H1 (cell line): ENCODE measurements around a stretch of chr16.

DNA sequence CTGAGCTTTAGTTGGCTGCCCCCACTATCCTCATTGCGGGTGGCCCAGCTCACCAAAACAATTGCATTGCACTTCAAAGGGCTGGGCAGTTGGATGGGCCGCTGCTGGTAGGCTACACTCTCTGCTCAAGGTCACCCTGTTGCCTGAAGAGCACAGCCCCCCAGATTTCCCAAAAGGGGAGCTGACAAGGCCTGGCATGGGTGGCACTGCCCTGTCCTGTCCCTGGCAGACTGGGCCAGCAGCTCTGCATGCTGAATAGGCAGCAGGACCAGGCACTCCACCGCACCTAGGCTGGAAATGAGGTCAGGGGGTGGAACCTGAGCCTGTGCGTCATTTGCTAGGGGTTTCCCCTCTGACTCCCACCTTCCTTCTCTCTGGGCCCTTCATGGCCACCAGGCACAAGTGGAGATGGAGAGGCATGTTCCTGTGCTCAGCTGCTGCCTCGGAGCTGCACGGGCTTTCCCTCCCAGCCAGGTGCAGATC is 18.2 kb downstream of the LDHD start:
- RRBS, result no CpG with 5 or more reads among the region's 6 CpGs
CAGE:
- cytosol, long polyA plus RNA, result no peak
- long polyA plus RNA, result no peak
- nucleus, long polyA plus RNA, result no peak

DNA sequence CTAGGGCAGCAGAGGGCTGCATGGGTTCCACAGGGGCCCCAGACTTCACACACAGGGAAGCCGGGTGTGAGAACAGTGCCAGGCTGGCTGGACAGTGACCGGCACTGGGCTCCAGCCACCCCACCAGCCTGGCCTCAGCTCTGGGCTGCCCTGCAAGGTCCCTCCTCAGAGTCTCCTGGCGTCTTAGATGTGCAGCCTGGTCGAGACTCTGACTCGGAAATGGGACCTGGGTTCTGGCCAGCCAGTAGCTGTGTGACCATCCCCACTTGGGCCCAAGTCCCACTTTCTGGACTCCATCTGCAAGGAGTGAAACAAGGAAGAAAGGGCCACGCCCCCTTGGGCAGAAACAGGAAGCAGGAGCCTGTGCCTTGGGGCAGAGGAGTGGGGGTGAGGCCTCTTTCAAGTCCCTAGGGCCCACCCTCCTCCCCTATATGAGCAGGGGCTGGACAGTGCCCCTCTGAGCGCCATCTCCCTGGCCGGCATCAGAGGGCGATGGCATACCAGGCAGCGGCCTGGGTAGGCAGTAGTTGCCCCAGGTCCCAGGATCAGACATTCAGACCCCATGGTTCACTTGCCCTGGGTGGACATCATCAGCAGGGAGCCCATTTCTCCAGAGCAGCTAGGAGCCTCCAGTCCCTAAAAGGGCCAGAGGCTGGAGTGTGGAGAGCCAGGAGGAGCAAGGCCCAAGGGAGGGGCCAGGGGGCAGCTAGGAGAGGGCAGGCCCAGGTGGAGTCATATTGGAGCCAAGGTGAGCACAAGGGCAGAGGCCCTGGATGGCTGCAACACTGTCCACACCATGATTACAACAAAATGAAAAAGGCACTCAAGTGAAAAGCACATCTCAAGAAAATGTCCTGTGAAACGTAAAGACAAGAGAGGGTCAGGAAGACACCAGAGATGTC is 7.1 kb downstream of the BCAR1 start:
- RRBS, result no CpG with 5 or more reads among the region's 11 CpGs
CAGE:
- cytosol, long polyA plus RNA, result no peak
- long polyA plus RNA, result no peak
- nucleus, long polyA plus RNA, result no peak

- RRBS, result under 1% methylated on average over 52 of the region's 107 CpGs
CAGE:
- cytosol, long polyA plus RNA, result no peak
- long polyA plus RNA, result no peak
- nucleus, long polyA plus RNA, result no peak
These were observed 502 bp downstream of the BCAR1 start for GRCh38 chr16:75250656-75251587.

DNA sequence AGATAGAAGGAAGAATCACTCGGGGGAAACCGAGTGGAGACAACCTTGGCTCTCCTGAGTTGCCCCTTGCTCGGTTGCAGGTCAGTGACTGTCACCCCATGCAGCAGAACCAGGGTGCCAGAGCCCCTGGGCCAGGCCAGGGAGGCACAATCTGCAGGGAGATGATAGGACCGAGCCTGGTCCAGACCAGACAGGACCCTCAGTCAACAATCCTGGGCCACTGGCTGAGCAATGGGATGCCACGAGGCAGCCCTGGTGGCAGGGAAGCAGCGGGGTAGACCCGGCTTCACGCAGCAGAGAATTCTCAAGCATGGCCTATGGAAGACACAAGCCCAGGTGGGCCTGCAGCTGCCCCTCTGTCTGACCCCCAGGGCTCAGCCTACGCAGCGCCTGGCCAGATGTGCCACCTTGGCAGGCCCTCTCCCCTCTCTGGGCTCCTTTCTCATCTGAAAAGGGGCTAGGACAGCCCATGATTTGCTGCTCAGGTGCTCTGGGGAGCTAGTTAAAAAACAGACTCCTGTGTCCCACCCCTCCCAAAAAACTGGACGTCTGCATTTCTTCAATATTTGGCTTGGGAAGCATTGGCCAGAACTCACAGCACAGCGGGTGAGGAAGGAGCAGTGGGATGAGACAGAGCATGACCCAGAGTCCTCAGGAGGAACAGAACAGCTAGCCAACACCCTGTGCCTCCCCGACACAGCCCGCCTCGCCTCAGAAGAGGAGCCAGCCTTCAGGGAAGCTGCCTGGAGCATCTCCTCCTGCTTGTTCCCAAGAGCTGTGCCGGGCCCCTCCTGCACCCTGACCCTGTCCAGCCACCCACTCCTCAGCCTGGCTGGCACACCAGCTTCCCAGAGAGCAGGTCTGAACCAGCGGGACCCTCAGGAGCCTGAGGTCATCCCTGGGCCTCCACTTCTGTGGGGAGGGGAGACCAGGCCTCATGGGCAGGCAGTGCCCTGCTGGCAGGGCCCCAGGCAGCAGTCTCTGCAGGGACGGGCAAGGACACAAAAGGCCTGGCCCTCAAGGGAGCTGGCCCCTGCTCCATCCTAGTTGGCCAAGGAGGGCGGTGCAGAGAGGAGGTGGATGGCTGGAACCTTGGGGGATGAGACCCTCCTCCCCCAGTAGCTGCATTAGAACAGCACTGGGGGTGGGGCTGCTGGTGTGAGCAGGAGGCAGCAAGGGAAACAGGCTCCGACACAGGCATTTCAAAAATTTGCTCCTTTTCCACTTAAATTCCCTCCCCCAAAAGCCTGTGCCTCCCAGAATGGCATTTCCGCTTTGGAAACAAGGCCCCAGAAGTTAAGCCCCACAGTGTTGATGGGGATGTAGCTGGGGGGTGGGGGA is 1.5 kb upstream of the BCAR1 start:
- RRBS, result no CpG with 5 or more reads among the region's 21 CpGs
CAGE:
- cytosol, long polyA plus RNA, result no peak
- long polyA plus RNA, result no peak
- nucleus, long polyA plus RNA, result no peak

CAGE:
- cytosol, long polyA plus RNA, result no peak
- long polyA plus RNA, result no peak
- nucleus, long polyA plus RNA, result no peak
These were observed 50.5 kb downstream of the CFDP1 start for GRCh38 chr16:75382879-75383128.

DNA sequence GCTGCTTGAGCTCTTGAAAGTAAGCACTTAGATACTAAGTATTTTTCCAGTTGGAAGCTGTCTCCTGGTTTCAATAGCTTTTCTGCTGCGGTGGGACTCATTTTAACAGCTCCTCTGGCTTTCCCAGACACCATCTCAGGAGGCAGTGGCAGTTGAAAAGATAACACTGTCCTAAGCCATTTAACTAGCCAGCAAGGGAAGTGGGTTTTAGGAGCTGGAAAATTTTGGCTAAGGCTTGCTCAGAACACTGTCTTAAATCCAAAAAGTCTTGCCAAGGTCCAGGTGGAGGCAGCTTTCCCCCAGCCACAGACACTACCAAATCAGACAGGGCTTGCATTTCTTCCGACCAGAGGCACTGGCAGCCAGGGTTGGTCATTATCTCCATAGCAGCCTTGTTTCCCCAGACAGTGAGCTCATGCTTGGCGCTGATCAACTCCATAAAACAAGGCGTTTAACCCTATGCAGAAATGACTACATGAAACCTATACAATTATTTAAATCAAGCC is 24.8 kb downstream of the GABARAPL2 start:
- RRBS, result no CpG with 5 or more reads among the region's 4 CpGs
CAGE:
- cytosol, long polyA plus RNA, result no peak
- long polyA plus RNA, result no peak
- nucleus, long polyA plus RNA, result no peak

- RRBS, result 1% methylated on average over 24 of the region's 86 CpGs
CAGE:
- cytosol, long polyA plus RNA, result no peak
- long polyA plus RNA, result no peak
- nucleus, long polyA plus RNA, result start-site peak on the minus strand at chr16:75648633-75648676, 44 reads
These were observed 602 bp downstream of the TERF2IP start for GRCh38 chr16:75647917-75648832.

- RRBS, result no CpG with 5 or more reads among the region's 5 CpGs
CAGE:
- cytosol, long polyA plus RNA, result no peak
- long polyA plus RNA, result no peak
- nucleus, long polyA plus RNA, result no peak
These were observed 10.4 kb downstream of the TERF2IP start for GRCh38 chr16:75657639-75658623.

- RRBS, result no CpG with 5 or more reads among the region's 1 CpG
CAGE:
- cytosol, long polyA plus RNA, result no peak
- long polyA plus RNA, result no peak
- nucleus, long polyA plus RNA, result no peak
These were observed 8.6 kb upstream of the CNTNAP4 start for GRCh38 chr16:76268676-76269019.

DNA sequence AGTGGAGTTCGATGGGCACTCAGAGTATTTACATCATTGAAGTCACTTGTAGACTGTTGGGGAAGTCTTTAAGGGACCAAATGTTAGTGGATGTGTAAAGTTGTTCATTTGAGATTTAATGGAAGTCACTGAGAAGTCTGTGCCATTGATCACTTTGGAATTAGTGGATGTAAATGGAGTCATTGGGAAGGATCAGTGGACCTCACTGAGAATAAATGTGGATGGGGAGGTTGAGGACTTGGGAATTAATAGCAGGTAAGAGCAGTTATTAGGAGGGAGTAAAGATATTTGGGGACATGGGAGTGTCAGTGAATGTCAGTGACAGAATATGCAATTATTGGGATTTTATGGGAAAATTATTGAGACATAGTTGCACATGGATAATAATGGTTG is 1.1 kb downstream of the MON1B start:
- RRBS, result no CpG with 5 or more reads among the region's 1 CpG
CAGE:
- cytosol, long polyA plus RNA, result no peak
- long polyA plus RNA, result no peak
- nucleus, long polyA plus RNA, result no peak

DNA sequence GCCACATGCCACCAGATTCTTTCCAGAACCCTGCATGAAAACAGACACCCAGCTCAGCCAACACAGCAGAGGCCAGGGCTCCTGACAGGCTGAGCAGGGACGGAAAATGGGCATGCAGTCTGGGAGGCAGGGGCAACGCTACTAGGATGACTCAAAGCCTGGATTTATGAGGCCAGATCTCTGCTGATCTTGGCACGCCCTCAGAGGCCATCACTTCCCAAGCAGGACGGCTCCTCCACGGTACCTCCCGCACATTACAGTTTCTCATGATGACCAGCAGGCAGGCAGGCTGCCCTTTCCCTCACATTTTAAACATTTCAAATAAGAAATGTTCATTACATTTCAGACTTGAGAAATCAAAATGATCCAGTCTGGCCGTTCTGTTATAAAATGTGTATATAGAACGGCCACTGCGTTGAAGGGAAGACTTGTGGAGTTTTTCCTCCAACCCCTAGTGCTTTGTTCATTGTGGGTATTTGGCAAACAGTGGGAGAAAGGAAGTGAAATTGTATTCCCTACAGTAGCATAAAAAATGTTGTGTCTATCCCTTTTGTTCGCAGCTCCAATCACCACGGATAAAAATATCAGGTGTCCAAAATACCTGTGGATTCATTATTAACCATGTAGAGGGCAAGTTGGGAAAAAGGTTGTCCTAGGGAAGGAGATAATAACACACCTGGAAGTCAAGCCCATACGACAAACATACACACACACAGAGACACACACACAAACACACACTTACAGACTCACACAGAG is 64.8 kb upstream of the ADAMTS18 start:
- RRBS, result no CpG with 5 or more reads among the region's 12 CpGs
CAGE:
- cytosol, long polyA plus RNA, result no peak
- long polyA plus RNA, result no peak
- nucleus, long polyA plus RNA, result no peak

GRCh38 chr16:78517472-78517819 is 418.0 kb downstream of the WWOX start:
- RRBS, result no CpG with 5 or more reads among the region's 11 CpGs
CAGE:
- cytosol, long polyA plus RNA, result no peak
- long polyA plus RNA, result no peak
- nucleus, long polyA plus RNA, result no peak

GRCh38 chr16:78519321-78520006 is 420.0 kb downstream of the WWOX start:
- RRBS, result no CpG with 5 or more reads among the region's 9 CpGs
CAGE:
- cytosol, long polyA plus RNA, result no peak
- long polyA plus RNA, result no peak
- nucleus, long polyA plus RNA, result no peak

- RRBS, result no CpG with 5 or more reads among the region's 12 CpGs
CAGE:
- cytosol, long polyA plus RNA, result no peak
- long polyA plus RNA, result no peak
- nucleus, long polyA plus RNA, result no peak
These were observed 506.9 kb downstream of the WWOX start for GRCh38 chr16:78606086-78607031.

- RRBS, result no CpG with 5 or more reads among the region's 6 CpGs
CAGE:
- cytosol, long polyA plus RNA, result no peak
- long polyA plus RNA, result no peak
- nucleus, long polyA plus RNA, result no peak
These were observed 547.6 kb downstream of the WWOX start for GRCh38 chr16:78646967-78647567.

DNA sequence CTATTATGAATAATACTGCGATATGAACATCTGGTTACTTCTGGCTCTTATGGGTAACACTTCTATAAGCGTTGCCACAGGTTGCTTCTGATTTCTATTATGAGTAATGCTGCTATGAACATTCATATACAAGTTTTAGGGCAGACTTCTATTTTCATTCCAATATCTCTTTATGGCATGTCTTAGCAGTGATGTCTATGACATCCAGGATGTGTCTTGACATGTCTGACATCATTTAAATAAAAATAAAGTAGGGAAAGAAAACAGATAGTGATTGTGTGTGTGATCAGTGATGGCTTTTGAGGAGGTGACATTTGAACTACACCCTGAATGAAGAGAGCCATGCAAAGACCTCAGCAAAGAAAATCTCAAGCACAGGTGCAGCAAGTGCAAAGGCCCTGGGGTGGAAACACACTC is 564.0 kb downstream of the WWOX start:
- RRBS, result no CpG with 5 or more reads among the region's 2 CpGs
CAGE:
- cytosol, long polyA plus RNA, result no peak
- long polyA plus RNA, result no peak
- nucleus, long polyA plus RNA, result no peak

DNA sequence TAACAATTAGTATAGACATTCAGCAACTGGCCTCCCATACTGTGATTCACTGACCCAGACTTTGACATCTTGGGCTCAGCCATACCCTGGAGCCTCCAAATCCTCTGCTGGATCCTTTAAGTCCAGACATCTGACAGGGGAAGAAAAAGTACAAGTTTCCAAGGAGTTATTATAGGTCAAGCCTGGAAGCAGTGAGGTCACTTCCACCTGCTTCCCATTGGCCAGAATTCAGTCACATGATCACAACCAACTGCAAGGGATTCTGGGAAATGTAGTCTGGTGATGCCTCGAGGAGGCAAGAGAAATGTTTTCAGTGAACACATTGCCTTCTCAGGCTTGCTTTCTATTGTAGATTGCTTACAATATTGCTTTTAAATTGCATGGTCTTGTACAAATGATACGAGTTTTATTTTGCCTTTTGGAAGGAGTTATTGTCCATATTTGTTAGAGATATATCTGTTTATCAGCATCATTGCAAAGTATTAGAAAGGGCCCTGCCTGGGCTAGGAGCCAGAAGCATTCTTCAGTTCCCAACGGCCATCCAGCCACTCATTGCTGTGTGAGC is 696.8 kb downstream of the WWOX start:
- RRBS, result no CpG with 5 or more reads among the region's 3 CpGs
CAGE:
- cytosol, long polyA plus RNA, result no peak
- long polyA plus RNA, result no peak
- nucleus, long polyA plus RNA, result no peak

DNA sequence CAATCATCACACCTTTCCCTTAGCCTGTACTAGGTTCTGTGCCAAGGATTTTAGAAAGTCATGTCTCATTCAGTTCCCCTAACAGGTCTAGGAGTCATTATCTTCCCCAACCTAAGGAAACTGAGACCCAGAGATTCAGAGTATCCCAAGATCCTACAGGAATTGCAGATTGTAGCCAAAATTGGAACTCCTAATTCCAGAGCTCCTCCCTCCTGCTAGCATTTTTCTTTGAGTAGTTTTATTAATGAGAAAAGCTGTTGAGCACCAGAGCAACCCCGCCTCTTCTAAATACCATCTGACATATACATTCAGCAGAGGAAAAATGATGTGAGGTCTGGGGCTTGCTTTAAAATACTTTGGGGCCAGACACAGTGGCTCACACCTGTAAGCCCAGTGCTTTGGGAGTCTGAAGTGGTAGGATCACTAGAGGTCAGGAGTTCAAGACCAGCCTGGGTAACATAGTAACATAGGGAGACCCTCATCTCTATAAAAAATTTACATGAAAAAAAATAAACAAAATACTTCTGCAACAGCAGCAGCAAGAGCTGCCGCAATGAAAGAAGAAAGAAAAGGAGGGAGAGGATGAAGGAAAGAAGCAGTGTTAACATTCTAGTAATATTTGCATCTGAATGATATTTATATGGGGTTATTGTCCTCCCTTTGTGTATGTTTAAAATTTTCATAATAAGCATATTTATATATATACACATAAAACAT is 730.3 kb downstream of the WWOX start:
- RRBS, result no CpG with 5 or more reads among the region's 2 CpGs
CAGE:
- cytosol, long polyA plus RNA, result no peak
- long polyA plus RNA, result no peak
- nucleus, long polyA plus RNA, result no peak

- RRBS, result no CpG with 5 or more reads among the region's 8 CpGs
CAGE:
- cytosol, long polyA plus RNA, result no peak
- long polyA plus RNA, result no peak
- nucleus, long polyA plus RNA, result no peak
These were observed 347.3 kb downstream of the MAF start for GRCh38 chr16:79253114-79253679.

- RRBS, result 17% methylated on average over 13 of the region's 38 CpGs
CAGE:
- cytosol, long polyA plus RNA, result no peak
- long polyA plus RNA, result no peak
- nucleus, long polyA plus RNA, result no peak
These were observed 10.6 kb downstream of the MAF start for GRCh38 chr16:79589753-79590458.